ENCODE data around the gene MCTP2.

GRCh38 chr15:91947740-91948927 lies 94.6 kb downstream of the SLCO3A1 start:
- PRO-cap, result no peak

DNA sequence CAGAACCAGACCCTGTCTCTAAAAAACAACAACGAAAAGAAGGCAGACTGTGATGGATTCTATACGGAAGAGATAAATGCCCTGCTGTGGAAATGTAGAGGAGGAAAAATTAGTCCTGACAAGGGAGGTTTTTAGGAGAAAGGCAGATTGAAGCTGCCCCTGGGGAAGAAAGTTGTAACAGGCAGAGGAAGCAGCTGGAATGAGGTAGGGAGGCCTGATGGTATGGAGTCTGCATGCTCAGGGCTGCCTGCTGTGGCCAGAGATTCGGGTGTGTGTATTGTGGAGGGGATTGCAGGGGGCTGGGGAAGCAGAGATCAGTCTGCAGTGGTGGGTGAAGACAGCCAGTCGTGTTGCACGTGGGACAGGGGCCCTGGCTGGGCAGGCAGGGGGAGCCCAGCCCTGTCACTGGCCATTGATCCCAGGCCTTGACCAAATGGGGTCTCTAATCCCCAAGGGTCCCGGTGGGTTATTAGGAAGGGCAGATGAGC lies 96.5 kb downstream of the SLCO3A1 start:
- PRO-cap, result no peak

DNA sequence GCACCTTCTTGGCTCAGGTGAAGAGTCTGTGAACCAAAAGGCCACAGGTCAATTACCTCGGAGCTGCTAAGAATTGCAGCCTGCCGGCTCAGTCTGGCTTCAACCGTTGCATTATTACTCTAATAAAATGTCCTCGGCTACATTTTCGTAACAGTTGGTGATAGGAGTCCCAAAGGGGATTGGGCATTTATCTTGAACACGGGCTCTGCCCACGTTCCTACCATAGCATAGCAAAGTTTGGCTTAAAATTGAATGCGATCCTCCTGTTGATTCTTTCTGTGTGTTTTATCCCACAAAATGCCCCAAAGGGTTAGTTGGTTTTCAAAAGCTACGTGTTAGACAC lies 176.3 kb downstream of the SLCO3A1 start:
- PRO-cap, result no peak

GRCh38 chr15:92595225-92595594 lies 60.4 kb downstream of the FAM174B start:
- PRO-cap, result no peak

DNA sequence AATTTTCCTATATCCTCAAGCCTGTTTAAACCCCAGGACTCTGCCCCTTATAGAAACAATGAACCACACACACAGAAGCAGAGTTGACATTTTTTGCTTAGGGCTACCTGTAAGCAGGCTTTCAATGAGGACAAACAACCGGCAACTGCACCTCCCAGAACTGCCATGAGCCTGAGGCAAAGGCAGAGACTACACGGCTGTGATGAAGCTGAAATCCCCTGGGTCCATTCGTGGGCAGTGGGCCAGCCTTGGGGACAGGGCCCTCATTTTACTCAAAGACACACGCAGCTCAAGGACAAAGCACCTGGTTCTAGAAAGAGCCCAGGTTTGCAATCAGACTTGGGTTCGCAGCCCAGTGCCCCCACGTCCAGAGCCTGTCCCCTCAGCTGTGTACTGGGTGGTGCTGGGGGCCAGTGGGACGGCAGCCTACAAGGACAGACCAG lies 18.0 kb downstream of the FAM174B start:
- PRO-cap, result no peak

DNA sequence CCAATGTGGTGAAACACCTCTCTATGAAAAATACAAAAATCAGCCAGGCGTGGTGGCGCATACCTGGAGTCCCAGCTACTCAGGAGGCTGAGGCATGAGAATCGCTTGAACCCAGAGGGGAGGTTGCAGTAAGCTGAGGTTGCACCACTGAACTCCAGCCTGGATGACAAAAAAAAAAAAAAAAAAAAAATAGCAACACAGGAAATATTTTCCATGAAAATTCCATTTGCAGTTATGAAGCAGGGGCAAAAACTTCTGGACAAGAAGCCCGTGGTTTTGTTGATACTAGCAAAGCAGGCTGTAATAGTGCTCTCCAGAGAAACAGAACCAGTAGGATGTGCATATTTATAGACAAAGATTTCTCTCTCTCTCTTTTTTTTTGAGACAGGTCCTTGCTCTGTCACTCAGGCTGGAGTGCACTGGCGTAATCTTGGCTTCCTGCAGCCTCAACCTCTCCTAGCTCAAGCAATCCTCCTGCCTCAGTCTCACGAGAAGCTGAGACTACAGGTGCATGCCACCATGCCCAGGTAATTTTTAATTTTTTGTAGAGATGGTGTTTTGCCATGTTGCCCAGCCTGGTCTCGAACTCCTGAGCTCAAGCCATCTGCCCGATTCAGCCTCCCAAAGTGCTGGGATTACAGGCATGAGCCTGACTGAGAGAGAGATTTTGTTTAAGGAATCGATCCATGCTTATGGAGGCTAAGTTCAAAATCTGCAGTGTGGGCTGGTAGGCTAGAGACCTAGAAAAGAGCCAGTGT lies 67.1 kb upstream of the CHD2 start:
- PRO-cap, result no peak

DNA sequence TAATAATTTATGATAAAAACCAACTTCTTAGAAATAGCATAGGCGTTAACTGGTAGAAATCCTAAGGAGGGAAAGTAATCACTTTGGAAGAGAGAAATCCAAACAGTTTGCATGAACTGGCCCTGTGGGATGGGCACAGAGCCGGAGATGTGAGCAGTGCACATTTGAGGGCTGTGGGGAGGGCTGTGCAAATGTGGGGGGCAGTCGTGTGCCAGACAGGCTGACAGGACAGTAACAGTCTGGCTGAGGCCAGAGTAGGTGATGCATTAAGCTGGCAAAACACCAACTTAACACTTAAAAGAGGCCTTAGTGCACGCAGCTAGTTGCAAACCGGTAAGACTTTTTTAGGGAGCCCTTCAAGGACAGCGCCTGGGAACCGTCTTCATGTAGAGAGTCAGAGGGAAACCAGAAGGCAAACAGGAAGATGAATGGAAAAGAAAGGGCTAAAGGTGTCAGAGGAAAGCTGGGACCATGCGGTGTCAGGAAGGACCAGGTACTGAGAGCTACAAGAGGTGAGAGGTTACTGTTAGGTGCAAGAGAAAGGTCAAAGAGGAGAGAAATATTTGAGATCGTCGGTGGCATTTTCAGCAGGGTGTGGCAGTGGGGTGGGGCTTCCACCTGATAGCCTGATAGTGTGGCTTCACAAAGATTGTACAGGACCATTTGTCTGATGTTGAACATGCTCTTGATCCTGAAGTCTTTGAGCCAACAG lies 30.1 kb upstream of the CHD2 start:
- PRO-cap, result no peak

- PRO-cap, result no peak
These were observed 15.9 kb upstream of the CHD2 start for GRCh38 chr15:92884204-92884719.

- PRO-cap, result no peak
These were observed 2.1 kb upstream of the CHD2 start for GRCh38 chr15:92897964-92898433.

DNA sequence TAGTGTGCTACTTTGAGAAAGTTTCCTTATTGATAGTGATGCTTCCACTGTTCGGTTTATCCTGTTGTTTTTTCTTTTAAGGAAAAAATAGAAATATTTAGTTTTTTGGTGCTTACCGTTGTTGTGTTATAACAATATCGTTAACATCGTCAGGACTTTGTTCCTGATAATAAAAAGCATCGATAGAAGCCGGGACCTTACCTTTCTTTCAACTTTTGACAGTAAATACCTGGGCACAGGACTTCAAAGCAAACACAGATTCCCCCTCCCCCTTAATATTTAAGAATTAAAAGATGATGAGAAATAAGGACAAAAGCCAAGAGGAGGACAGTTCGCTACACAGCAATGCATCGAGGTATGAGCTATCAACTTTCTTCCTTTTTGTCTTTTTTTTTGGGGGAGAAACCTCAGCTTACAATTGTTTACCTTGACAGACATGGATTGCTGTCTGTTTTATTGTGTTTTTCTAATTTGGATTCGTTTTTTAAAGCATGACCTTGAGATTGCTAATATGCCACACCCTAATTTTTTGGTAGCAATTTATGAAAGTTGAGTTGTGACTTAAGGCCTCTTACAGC lies 910 bp downstream of the CHD2 start:
- PRO-cap, result no peak

DNA sequence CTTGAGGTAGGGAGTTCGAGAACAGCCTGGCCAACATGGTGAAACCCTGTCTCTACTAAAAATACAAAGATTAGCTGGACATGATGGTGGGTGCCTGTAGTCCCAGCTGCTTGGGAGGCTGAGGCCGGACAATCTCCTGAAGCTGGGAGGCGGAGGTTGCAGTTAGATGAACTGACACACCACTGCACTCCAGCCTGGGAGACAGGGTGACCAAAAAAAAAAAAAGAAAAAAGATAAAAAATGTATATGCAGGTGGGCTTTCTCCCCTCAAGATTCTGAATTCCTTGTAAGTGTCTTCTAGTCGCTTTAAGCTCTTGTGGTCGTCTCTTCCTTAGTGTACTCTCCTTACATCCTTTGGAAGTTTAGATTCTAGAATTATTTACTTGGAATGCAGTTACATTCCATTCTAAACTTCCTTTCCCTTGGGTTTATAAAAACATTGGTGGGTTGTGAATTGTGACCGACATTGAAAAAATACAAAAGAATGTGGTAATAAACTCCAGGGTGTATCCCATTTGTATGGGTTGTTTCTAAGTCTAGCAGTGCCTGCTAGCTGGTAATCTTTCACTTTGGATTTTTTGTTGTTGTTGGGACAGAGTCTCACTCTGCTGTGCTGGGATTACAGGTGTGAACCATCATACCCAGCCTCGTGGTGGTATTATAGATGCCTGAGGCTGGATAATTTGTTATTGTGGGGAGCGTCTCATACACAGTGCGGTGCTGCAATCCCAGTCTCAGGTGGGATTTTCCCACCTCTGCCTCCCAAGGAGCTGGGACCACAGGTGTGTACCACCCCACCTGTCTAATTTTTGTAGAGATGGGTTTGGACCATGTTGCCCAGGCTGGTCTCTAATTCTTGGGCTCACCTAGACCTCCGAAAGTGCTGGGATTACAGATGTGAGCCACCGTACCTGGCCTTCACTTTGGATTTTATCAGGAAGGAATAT lies 9.0 kb downstream of the CHD2 start:
- PRO-cap, result no peak

GRCh38 chr15:92982146-92983135 lies 82.3 kb downstream of the CHD2 start:
- PRO-cap, result no peak

DNA sequence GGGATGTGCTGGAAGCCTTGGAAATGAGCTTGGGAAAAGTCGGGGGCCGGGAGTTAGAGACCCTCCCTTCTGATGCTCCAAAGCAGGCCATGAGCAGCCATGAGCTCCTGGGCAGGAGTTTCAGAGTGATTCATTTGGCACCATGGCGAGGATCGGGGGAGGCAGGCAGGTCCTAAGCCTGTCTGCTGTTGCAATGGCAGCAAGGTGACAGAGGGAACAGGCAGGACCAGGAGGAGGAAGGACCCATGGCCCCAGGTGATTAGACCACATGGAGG lies 21.4 kb downstream of the RGMA start:
- PRO-cap, result no peak

GRCh38 chr15:93331593-93332154 lies 242.7 kb upstream of the RGMA start:
- PRO-cap, result no peak

GRCh38 chr15:94231299-94232067 lies at the start of gene MCTP2:
MCTP2 (plus strand) TSS chr15:94231561.
- PRO-cap, result bidirectional peak, plus-strand start at chr15:94231576, minus-strand start at chr15:94231414

- PRO-cap, result no peak
These were observed 26.9 kb downstream of the MCTP2 start for GRCh38 chr15:94258168-94258748.

- PRO-cap, result no peak
These were observed 40.9 kb downstream of the MCTP2 start for GRCh38 chr15:94272351-94272550.

- PRO-cap, result no peak
These were observed 1036.1 kb downstream of the MCTP2 start for GRCh38 chr15:95267351-95268000.

DNA sequence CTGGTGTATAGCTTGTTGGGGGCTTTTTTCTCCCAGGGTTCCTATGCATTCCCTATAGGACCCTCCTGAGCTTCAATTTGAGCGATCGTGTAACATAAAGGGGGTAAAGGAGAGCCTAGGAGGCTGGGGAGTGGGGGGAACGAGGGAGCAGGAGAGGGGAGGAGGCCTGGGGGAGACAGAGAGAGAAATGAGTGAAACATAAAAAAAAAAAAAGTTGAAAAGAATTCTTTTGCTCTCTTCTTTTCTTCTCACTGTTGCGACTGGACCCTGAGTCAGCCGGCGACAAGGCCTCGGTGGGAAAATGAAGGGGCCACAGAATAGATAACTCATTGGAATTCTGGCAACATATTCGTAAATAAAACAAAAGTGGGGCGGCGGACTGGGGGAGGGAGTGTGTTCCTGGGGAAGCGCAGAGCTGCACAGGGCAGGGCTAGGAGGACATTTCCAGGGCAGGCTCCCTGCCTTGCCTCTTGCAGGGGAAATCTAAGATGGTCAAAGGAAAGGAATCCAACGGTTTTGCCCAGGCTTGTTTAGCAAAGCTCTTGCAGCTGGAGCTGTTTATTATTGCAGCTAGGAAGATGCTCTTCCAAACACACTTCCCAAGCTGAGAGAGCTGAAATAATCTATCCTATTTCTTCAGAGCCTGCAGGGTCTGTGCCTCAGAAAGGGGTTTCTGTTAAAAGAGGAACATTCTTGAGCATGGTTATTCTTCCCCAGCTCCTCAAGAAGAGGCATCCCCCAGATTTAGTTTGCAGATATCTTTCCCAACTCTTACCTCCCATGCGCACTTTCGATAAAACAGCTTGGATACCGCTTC lies 1042.8 kb upstream of the NR2F2 start:
- PRO-cap, result no peak

GRCh38 chr15:95327661-95327959 lies 1002.9 kb upstream of the NR2F2 start:
- PRO-cap, result no peak